A673 (cell line): ENCODE measurements around a stretch of chr3.

- PRO-cap: no peak
Measured at GRCh38 chr3:29282350-29282520, 1.4 kb downstream of the RBMS3 start.

DNA sequence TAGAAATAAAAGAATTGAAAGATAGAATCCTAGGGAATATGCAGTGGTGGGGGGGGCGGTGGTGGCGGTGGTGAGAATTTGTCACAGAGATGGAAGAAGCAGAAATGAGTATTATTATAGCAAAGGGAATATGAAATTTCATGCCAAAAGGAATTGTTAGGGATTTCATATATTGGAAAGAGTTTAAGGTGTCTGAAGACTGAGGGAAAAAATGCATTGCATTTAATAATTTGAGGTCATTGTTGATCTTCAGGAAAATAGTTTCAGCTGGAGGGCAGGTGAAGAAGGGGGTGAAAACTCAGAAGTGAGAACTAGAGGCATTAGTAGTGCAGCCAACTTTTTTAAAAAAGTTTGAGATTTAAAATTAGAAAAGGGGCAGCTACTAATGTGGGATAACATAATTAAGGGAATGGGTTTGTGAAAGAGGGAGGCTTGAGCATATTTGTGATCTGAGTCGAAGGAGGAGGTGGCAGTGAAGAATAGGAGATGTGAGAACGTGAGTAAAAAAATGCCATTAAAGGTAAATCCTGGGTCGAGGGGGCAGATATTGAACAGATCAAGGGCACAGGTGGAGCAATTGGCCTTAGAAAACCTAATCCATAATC, 28.8 kb downstream of the RBMS3 start:
- PRO-cap: no peak

DNA sequence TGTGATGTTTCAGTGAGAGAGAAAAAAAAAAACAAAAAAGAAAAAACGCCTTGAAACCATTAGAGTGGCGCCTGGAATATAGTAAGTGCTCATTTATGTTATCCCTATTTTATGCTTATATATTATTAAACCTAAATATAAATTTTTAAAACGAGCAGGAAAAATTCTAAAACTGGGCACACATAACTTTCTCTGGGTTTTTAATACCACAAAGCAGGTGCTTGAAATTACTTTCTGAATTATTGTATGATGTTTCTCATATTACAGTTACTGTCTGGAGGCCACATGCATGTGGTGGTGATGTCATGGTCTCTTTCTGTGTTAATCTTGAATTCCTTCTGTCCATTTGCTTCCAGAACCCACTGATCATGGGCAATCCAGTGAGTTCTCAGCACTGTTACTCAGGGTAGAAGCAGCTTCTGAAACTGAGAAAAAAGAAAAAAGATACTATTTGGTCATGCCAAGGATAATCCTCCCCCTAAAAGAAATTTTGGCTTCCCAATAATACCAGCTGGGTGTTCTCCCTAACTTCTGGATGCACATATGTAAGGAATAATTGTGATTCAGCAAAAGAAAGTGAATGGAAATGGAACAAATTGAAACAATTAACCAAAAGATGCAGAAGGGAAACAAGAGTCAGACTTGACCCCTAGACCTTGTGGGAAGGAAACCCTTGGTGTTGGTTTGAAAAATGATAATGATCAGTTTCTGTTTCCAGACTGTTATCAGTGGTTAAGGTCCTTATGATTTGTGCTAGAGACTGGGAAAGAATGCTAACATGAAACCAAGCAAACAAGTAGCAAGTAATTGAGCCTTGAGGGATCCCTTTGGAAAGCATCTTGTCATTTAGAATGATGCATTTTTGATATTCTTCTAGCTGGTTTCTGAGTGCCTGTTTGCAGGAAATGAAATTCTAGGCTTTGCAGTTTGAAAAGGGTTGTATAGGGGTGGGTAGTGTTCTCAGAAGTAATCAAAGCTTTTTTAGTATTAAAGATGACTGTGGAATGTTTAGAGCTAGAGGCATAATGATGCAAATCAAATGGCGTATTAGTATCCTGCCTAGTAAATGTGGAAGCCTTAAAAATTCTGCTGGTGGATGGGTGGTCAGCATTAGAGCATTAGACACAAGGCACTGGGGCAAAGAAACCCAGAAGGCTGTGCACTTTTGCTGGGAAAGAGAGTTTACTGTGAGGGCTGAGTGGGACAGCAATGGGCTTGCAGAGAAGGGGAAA, 92.4 kb downstream of the RBMS3 start:
- PRO-cap: no peak

DNA sequence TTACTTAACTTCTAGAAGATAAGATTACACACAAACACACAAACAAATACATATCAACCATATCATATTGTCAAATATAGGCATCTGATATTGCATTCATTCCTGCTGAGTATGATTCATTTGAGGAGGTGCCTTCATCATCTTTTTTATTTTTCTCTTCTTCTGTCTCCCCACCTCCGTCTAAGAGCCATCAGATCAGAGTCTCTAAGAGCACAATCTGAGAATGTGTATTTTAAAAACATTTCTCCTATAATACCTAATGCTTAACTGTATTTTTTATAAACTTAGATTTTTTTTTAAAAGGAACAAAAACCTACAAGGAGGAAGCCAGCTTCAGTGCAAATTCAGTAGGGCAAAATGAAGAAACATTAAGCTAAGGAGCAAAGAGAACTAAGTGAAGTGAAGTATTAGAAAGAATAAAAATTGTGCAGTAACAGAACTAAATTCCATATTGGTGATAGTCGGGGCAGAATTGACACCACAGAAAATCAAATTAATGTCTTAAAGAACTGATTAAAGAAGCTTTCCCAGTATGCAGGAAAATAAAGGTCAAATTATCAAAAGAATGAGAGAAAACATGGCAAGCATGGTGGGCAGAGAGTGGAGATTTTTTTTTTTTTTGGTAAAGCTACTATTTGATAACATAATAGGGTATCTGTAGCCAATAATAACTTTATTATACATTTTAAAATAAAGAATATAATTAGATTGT, 317.8 kb downstream of the RBMS3 start:
- PRO-cap: no peak

DNA sequence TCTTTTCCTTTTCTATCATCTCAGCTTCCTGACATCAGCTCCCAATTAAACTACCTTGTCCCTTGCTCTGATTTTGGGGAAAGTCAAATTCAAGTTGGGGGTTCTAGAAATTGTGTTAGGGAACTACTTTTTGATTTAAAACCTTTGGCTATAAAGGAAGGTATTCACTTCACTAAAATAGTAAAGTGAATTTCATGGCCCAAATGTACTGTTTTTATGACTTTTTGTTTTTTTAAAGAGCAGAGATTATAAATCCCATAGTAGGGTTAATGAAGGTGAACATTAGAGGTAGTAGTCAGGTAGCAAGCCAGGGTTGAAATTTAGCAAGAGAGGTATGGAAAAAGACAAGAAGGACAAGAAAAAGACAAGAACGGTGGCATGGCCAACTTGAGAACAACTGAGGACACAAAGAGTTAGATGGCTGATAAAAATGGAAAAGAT, 488.0 kb downstream of the RBMS3 start:
- PRO-cap: no peak

DNA sequence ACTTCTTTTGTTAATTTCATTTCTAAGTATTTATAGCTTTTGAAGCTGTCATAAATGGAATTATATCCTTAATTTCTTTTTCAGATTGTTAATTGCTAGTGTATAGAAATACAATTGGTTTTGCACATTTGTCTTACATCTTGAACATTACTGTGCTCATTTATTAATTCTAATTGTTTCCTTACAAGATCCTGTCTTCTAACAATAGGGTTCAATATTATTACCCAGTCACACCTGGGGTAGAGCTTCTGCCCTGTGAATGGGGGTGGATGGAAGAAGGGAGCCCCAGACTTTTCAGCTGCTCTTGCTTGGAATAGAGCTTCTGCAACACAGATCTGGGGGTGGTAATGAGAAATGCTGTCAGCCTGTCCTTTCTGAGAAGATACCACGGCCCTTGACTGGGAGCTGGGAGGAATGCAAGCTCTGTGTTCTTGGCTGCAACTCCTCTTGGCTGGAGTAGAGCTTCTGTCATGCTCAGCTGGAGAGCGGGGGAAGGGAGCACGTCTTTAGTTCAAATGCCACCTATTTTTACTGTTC, 180.2 kb upstream of the TGFBR2 start:
- PRO-cap: no peak

GRCh38 chr3:30518137-30519050, 88.0 kb upstream of the TGFBR2 start:
- PRO-cap: no peak

DNA sequence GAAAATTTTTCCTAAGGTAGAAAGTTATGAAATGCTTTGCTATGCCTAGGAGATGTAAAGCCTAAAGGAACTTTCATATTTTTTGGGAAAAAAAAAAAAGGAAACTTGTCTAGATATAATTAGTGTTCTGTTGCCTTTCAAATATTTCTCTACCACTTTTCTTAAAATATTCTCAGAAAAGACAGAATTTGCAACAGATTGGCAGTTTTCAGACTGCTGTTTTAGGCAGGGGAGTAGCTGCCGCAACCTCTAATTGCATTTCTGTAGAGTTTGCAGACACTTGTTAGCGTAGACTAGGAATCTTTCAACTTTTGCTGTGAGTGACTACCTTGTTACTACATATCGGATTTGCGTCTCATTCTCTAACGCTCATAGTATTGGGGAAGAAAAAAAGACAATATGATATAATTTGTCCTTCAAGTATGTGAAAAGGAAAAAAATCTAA, 10.6 kb downstream of the TGFBR2 start:
- PRO-cap: no peak

- PRO-cap: no peak
Measured at GRCh38 chr3:30664913-30665298, 58.5 kb downstream of the TGFBR2 start.

GRCh38 chr3:30810466-30811178, 83.8 kb downstream of the GADL1 start:
- PRO-cap: no peak

GRCh38 chr3:31461975-31462728, 70.6 kb upstream of the STT3B start:
- PRO-cap: no peak

- PRO-cap: no peak
Measured at GRCh38 chr3:31937839-31938916, 42.9 kb downstream of the OSBPL10 start.

DNA sequence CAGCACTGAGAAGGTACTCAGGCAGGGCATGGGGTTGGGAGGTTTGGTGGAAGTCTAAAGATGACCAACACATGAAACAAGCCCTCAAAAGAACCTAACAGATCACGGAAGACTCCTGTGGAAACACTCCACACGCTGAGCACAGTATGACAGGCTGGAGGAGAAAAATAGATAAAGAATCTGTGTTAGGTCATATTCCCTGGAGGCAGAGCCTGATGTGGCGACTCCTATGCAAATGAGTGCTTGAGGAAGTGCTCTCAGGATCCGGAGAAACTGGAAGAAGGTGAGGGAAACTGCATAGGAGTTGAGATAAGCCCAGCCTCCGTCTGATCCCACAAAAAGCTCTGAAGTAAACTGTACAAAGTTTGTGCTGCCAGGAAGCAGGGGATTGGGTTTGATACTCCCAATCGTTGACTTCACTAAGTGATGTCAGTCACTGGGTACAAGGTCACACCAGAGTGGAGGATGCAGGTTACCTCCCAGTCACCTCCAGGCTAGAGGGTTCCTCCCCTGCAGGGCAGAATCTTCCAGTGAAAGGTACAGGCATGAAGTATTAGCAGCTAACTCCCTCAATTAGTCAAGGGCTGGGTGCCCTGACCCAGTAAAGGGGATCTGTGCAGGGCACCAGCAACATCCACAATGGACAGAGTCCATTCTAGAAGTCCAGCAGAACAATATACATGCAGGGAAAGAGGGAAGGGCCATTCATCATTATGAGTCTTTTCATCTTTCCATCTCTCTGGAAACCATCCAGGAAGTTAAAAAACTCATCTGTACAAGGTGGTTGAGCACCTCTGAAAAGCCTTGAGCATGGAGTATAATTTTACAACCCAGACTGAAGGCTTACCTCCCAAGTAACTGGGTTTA, 33.3 kb downstream of the OSBPL10 start:
- PRO-cap: no peak

DNA sequence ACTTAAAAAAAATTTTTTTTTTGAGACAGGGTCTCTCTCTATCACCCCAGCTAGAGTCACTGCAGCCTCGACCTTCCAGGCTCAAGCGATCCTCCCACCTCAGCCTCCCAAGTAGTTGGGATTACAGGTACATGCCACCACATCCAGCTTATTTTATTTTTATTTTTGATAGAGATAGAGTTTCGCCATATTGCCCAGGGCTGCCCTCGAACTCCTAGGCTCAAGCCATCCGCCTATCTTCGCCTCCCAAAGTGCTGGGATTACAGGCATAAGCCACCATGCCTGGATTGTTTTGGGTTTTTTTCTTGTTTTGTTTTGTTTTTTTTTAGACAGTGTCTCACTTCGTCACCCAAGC, 25.1 kb upstream of the CMTM8 start:
- PRO-cap: unidirectional peak, minus-strand start at position 96 of the sequence

DNA sequence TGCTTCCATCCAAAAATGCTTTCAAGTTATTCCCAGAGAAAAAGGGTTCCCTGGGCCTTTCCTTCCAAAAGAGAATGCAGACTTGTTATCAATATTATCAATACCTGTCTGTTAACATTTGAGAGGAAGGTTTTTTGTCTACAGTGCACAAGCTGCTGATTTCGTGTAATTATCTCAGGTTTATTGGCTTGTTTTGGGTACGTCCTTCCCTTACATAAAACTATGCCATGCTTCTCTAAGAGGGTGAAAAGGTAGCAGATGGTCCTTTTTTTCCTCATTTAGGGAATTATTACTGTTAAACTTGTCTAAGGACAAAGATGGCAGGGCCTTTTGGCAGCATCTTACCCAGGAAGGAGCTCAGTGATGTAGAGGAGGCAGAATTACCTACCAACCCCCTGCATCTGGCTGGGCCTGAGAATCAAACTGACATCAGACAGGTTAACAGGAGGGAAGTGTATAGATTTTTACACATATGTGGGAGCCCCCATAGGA, 67.3 kb upstream of the CMTM7 start:
- PRO-cap: no peak

GRCh38 chr3:32399470-32399940, 7.9 kb downstream of the CMTM7 start:
- PRO-cap: no peak

GRCh38 chr3:32422910-32423484, 31.3 kb downstream of the CMTM7 start:
- PRO-cap: no peak

- PRO-cap: no peak
Measured at GRCh38 chr3:32500766-32501247, 1.8 kb downstream of the CMTM6 start.

DNA sequence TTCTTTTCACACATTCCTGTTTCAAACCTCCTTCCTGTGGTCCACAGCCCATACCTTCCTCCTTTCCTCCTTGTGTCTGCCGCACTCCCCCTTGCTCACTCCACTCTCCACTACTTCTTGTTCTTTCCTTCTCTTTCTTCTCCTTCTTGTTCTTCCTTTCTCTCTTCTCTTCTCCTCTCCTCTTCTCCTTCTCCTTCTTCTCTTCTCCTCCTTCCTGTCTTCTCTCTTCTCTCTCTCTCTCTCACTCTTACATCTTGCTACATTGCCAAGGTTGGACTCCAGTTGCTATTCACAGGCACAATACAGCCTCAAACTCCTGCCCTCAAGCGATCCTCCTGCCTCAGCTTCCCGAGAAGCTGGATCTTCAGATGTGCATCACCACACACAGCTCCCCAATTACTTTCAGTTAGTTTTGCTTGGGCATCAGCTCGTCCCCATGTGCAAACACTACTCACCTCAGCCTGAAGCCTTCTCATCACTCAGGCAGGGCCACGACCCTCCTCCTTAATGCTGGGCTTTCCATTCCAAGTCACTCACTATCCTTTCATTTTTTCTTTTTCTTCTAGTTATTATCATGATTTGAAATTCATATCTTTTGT, 49.6 kb downstream of the CCR4 start:
- PRO-cap: no peak

- PRO-cap: no peak
Measured at GRCh38 chr3:33007956-33008834, 56.8 kb downstream of the CCR4 start.